Measurements from ENCODE around the gene KAT6B.

DNA sequence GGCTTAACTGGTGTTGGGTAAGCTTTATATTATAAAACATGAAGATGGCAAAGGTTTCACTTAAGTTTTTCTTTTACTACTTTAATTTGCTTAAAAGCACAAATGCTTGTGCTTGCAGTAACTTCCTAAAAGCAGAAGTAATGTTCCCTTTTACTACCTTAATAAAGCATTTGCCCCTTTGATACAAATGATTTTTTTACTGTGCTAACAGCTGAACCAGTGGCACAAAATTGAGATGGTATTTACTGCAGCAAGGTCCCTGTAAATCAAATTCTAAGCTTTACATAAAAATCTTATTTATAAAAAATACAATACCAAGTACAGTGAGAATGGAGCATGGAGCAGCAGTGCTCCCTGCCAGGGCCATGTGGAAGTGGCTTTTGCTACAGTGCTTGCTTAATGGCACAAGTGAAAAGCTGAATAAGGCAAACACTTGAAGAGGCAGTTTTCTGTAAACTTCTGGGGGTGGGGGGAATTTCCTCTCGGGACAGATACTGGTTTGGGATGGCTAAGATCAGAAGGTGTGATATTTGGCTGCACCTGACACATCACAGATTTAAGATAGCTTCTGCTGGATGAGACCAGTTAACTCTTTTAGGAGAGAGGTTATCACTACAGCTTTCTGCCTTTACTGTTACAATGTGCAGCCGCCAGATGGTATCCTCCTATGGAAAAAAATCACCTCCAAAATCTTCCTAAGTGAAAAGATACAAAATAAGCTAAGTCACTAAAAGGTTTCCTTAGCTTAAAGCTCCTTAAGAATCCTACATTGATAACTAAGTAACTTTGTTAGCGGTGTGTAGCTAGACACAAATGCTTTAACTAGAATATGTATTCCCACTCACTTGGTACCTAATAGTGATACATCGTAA is 27.5 kb downstream of the AP3M1 start:
- PRO-cap = no peak

DNA sequence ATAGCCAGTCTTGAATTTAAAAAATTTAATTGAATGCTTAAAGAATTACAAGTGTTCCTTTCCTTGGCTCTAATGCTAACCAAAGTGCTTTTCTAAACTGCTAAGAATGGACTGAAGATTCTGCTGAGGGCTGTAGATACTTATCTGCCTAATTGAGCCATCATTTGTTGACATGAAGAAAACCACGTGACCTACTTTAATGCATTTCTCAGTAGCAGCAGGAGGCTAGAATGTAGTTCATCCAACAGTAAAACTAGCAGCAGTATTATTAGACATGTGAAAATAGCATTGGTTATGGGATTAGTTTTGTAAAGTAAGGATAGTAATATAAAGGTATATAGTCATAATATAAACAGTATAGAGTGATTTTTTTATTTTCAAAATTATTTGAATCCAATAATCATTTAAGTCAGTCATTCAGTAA is 282.3 kb downstream of the ADK start:
- PRO-cap = no peak

GRCh38 chr10:74826129-74827002 is at the start of gene KAT6B:
Gene KAT6B, plus strand, starts transcription at chr10:74826600.
- PRO-cap = unidirectional peak, plus-strand start at chr10:74826600; unidirectional peak, plus-strand start at chr10:74826644

- PRO-cap = no peak
Observed at GRCh38 chr10:74898009-74898714, 71.8 kb downstream of the KAT6B start.

GRCh38 chr10:75014525-75014963 is 58.9 kb downstream of the DUSP29 start:
- PRO-cap = no peak

- PRO-cap = no peak
Observed at GRCh38 chr10:75020341-75021065, 52.9 kb downstream of the DUSP29 start.

DNA sequence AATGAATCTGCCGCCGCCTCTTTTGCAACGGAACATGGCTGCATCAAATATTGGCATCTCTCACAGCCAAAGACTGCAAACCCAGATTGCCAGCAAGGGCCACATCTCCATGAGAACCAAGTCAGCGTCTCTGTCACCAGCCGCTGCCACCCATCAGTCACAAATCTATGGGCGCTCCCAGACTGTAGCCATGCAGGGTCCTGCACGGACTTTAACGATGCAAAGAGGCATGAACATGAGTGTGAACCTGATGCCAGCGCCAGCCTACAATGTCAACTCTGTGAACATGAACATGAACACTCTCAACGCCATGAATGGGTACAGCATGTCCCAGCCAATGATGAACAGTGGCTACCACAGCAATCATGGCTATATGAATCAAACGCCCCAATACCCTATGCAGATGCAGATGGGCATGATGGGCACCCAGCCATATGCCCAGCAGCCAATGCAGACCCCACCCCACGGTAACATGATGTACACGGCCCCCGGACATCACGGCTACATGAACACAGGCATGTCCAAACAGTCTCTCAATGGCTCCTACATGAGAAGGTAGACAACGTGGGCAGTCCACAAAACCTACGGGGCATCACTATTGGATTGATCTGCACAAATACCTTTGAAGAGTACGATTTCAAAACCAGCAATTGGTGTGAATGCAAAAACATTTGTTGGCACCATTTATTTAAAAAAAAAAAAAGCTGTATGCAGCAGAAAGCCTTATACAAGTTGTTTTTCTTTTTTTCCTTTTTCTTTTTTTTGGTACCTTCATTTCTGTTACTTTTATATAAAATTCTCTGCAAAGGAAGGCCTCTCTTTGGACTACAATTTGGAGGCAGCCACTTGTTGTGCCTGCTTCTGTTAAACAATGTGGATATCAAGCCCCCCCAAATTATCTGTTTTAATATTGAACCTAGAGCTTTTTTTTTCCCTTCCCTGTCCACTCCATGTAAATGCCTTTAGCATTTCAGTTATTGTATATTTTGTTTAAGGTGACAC is 42.7 kb downstream of the DUSP29 start:
- PRO-cap = no peak

GRCh38 chr10:75033803-75034046 is 39.7 kb downstream of the DUSP29 start:
- PRO-cap = no peak

DNA sequence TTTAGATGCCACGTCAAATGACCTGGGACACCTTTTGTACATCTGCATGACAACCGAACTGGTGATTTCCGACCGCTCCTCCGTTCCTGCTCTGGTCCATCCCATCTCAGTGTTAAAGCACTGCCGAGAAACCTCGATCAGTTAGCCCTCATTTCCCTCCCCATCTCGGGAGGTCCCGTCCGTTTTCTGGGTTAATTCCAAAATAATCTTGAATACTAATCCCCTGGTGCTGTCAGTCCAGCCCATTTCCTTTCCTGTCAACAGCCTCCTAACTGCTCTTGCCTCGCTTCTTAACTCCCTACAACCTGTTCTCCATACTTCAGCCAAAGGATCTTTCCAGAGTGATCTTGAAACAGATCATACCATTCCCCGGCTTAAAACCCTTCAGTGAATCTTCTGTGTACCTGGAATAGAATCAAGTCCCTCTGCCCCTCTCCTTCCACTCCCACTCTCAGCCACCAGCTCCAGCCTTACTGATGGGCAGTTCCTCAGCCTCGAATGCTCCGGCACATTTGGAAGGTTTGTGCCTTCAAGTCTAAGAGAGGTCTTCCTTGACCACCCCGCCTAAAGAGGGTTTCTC is 38.4 kb downstream of the DUSP29 start:
- PRO-cap = no peak

DNA sequence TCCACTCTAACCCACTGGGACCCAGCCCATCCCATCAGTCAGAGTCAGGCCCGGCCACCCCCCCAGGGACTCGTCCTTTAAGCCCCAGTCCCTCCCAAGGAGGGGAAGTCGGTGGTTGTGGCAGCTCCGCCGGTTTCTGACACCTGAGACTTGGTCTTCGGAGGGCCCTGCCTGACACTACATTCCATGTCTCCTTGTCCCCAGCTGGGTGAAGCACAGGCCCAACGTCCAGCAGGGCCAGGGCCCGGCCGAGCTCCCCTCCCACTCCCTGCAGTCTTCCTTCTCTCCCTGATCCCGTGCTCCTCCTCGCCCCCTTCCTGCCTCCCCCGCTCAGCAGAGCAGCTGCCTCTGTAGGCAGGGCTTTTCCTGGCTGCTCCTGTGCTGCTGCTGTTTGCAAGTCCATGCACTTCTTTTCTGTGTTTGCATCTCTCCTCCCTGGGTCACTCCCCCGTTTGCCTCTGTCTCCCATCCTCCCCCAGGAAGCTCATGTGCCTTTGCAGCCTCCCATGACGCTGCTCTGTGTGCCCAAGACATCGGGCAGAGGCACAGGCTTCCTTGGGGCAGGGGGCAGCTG is 1.1 kb upstream of the DUSP13 start:
- PRO-cap = no peak

DNA sequence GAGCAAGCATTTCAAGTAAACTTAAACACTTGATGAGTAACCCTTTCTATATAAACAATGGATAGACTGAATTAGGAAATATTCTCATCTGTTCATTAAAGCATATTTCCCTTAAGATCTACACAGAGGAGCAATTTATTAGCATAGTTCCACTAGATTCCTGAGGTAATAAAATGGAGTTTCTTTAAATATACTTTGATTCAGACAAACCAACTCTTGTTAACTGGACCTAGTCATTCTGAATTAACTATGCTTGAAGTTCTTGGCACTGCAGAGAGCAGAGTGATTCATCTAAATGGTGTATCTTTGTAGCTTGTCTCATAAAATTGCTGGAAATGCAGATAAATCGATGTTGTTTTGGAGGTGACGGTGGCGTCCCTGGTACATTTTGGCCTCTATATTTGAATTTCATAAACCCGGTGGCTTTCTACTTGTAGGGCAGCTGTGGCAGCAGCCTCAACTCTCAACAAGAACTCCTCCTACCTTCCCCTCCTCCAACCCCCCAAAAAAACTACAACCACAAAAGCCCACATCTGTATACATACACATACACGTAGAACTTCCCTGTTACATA is 15.3 kb upstream of the VDAC2 start:
- PRO-cap = no peak

- PRO-cap = no peak
Observed at GRCh38 chr10:75229148-75230272, 6.2 kb downstream of the COMTD1 start.

GRCh38 chr10:75295880-75296917 is 60.4 kb upstream of the COMTD1 start:
- PRO-cap = no peak

GRCh38 chr10:75430131-75431053 is 1.0 kb upstream of the LRMDA start:
- PRO-cap = no peak

DNA sequence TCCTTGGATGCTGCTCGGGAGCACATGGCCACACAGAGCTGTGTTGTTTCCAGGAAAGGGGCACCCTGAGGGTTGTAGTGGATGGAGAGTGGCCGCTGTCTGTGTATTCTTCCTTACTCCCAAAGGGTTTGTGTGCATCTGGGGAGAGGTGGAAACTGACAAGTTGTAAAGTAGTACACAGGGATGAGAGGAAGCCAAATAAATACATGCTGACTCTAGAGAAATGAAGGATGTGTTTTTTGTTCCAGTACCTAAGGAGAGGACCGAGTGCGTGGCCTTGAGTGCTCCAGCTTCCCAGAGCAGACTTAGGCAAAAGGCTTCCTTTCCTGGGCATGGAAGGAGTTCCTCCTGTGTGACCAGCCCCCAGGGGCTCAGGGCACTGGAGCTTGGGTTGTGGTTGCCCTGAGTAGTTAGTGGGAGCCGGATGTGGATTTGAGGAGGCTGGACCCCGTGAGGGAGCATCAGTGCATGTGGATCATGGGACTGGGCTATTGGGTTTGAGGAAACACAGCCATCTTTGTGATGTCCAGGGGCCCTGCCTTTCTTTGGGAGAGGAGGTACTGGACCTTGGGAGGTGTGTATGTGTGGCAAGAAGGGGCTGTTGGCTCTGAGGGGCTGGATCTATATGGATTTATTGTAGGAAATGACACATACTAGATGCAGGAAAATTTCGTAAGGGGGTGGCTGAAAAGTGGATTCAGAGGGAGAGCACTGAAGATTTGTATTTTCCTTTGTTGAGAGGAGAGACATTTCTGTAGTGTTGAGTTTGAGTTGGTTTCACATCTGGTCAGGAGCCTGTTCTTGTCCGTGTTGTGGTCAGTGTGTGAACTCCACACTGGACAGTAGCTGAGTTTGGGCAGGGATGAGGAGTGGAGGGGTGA is 8.4 kb downstream of the LRMDA start:
- PRO-cap = no peak

DNA sequence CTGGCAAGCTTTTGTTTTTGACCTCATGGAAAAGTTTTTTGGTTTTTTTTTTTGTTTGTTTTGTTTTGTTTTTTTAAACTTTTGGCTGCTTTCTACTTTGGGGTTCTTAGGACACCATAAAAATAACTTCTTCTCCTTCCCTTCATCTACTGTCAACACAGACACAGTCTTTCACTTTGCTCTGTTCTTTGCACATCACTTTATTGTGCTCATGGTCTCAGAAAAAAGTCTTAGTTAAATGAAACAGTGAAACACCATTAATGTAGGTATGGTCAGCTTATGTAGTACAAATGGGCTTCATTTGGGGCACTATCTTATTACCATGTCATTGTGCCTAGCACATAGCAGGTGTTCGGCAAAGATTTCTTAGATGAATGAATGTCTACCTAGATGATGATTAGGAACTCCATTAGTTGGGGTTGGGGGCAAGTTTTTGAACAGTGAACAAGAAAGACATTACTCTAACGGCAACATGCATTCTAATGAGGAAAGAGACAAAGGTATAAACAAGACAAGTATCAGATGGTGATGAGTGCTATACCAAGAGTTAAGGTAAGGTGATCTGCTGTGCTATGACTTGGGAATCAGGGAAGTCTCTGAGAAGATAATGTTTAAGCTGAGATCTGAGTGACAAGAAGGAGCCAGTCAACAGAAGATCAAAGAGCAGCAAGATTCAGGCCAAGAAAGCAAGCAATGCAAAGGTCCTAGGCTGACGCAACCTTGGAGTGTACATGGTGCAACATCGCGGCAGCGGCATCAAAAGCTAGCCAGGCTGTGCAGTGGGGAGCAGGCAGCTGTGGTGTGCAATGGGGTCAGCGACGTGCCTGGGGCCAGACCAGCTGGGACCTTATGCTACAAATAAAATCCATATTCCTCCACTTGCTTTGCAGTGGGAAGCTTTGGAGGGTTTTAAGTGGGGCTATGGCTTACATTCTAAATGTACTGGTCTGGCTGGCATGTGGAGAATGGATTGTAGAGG is 323.9 kb downstream of the LRMDA start:
- PRO-cap = no peak

GRCh38 chr10:75817527-75818087 is 386.2 kb downstream of the LRMDA start:
- PRO-cap = no peak

DNA sequence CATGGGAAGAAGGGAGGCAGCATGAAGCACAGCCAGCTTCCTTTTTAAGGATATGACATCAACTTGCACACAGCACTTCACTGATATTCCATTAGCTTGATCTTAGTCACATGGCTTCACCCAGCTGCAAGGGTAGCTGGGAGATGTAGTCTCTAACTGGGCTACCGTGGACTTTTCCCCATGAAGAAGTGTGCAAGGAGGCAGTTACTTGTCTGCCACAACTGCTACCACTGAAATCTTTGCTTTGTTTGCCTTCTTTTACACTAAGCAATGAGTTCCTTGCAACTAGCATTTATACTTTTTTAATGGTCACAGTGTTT is 525.3 kb downstream of the LRMDA start:
- PRO-cap = no peak

- PRO-cap = no peak
Observed at GRCh38 chr10:76033099-76034303, 602.1 kb downstream of the LRMDA start.

GRCh38 chr10:76443970-76445043 is 1012.9 kb downstream of the LRMDA start:
- PRO-cap = no peak